ENCODE measurements around the genes MYCN and GEN1.

GRCh38 chr2:12824824-12824993 lies 108.0 kb downstream of the TRIB2 start:
- RRBS = no CpG with 5 or more reads among the region's 4 CpGs

GRCh38 chr2:12926507-12927003 lies 209.8 kb downstream of the TRIB2 start:
- RRBS = no CpG with 5 or more reads among the region's 36 CpGs

GRCh38 chr2:15940451-15941115 lies at the start of gene MYCN:
Gene MYCN, plus strand, starts transcription at chr2:15940550.
- RRBS = 3% methylated on average over 15 of the region's 46 CpGs

GRCh38 chr2:15984220-15984725 lies 43.9 kb downstream of the MYCN start:
- RRBS = 29% methylated on average over 1 of the region's 24 CpGs

DNA sequence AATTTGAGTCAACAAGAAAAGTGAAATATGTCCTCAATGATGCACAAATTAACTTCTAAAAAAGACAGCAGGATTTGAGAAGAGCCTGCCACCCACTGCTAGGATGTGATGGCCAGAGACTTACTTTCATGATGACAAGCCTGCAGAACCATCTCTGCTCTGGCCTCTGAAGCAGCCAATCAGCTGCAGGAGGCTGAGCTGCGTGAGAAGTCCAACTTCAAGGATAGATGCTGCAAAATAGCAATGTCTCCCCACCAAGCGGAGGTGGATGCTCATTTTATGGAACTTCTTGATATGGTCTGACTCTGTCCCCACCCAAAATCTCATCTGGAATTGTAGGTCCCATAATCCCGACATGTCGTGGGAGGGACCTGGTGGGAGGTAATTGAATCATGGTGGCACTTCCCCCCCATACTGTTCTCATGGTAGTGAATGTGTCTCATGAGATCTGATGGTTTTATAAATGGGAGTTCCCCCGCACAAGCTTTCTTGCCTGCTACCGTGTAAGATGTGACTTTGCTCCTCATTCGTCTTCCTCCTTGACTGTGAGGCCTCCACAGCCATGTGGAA lies 53.0 kb downstream of the CYRIA start:
- RRBS = no CpG with 5 or more reads among the region's 7 CpGs

GRCh38 chr2:16623495-16624871 lies 41.7 kb downstream of the CYRIA start:
- RRBS = no CpG with 5 or more reads among the region's 6 CpGs

GRCh38 chr2:16630174-16630945 lies 35.3 kb downstream of the CYRIA start:
- RRBS = no CpG with 5 or more reads among the region's 7 CpGs

DNA sequence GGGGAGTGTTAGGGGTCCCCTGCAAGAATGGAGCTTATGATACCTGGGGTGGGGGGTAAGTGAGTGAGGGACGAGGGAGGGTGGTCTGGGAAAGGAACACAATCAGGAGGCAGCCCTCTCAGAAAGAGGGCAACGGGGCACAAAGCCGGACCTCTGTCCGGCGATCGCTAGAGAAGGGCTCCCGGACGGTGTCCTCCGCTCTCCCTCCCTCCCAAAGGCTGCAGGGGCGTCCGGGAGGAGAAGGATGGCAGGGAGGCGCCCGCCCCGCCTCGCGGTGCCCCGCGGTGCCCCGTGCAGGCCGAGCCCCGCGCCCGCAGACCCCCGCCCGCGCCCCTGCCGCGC lies 246 bp downstream of the CYRIA start:
- RRBS = 6% methylated on average over 5 of the region's 28 CpGs

- RRBS = 33% methylated on average over 3 of the region's 6 CpGs
Measured at GRCh38 chr2:16712904-16713440, 47.3 kb upstream of the CYRIA start.

DNA sequence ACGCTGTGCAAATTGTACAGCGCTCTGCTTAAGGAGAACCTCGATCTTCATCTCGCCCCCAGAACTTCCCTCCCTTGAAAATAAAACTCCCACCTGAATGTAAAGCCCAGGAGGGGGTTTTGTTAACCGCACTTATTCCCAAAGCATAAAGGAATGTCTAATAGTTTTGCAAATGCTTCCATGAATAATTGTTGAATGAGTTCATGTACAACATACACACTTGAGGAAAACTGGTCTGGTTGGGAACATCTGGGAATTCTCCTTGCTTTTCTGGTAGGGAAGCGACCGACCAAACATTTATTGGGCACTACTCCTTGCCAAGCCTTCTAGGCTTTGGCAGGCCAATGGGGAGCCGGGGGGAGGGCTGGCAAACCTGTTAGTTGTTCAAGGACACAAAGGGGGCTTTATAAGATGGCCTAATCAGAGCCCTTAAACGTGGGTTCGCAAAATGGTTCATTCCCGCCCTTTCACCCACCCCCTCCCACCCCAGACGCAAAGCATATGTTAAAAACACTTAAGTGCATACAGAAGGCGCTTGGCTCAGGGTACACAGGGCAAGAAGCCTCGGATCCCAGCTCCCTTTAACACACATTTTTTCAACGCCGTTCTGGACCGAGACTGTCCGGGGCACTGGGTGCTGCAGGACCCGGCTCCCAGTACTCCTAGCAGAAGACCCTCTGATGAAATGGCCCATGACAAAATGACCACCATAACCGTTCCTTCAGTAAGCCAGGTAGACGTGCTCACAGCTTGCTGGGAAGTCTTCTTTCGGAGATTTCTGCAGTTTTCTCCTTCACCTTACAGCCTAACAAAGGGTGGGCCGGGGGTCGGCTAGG lies 828 bp upstream of the VSNL1 start:
- RRBS = no CpG with 5 or more reads among the region's 24 CpGs

DNA sequence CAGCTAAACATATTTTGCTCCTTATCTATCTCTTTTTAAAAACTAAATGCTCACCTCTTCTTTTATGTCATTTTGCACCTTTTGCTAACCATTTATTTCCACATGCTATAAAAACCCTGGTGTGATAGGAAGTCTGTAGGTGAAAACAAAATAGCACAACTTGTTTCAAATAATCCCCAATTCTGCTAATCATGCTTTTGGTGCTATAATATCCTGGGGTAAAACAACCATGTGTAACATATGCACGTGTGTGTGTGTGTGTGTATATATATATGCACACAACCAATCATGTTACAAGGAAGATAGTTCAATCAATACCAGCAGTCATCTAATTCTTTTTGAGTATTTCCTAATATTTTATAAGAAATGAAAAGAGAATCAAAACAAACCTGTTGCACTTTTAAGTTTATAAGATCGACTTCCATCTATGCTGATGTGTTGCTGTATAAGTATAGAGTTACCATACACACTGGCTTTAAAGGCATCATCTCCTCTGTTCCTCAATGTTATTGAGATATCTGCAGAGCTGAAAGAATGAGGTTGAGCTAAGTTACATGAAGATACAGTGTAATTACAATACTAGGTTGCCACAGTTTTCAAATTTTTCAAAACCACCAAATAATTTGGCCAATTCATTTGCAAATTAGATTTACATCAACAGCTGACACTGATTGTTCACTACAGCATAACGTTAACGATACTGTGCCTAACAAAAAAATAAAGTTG lies 22.1 kb downstream of the SMC6 start:
- RRBS = no CpG with 5 or more reads among the region's 4 CpGs

- RRBS = 2% methylated on average over 38 of the region's 72 CpGs
Measured at GRCh38 chr2:17753604-17754365, at the start of gene GEN1. Gene GEN1, plus strand, starts transcription at chr2:17754138.

DNA sequence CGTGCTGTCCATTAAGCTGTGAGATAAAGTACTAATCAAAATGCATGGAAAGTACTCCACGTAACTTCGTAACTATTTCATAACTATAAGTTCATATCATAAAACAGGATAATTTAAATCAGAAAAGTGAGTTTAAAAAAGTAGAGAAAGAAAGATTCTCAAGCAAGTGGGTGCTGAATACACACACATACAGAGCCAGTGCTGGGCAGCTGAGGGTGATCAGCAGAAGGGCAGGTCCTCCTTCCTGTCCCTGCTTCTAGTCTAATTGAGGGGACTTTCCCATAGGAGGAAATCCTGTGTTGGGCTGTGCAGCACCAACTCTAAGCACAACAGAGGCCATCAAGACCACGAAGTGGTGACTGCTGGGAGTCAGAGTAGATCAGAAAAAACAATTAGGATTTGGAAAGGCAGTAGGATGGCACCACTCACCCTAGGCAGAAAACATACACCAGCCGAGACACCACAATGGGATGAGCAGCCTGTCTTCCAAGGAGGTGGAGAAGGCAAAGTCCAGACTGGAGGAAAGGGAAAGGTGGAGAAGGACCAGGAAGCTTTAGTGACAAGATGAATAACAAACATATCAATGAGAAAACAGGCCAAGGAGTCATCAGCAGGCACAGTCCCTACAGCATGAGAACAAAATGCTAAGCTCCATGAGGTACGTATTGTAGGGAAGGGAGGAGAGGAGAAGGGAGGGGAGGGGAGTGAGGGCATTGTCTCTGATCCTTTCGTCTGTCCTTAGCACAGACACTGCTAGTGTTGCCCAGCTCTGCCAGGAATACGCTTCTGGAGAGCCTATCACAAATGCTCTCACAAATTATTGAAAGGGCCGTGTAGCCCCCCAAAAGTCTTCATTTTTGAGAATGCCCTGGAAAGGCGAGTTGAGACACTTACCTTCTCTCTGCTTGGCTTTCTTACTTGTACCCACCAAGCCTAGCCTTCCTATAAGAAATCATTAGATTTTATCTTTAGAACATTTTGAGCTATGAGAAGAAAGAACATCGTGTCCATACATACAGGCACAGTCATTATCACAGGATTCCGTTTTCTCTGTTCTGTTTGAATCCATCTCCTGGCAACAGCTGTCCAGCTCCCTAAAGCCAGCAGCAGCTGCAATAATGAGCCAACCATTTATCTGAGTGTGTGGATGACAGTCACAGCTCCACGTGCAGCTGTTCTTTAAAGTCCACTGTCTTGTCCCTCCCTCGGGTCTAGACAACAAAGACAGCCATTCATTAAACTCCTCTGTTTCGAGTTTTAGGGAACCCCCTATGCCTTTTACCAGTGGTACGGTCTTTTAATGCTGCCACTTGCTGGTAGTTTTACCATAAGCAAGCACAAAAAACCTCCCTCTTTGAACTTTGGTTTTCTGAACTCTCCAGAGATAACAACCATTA lies 16.6 kb upstream of the MSGN1 start:
- RRBS = no CpG with 5 or more reads among the region's 16 CpGs

DNA sequence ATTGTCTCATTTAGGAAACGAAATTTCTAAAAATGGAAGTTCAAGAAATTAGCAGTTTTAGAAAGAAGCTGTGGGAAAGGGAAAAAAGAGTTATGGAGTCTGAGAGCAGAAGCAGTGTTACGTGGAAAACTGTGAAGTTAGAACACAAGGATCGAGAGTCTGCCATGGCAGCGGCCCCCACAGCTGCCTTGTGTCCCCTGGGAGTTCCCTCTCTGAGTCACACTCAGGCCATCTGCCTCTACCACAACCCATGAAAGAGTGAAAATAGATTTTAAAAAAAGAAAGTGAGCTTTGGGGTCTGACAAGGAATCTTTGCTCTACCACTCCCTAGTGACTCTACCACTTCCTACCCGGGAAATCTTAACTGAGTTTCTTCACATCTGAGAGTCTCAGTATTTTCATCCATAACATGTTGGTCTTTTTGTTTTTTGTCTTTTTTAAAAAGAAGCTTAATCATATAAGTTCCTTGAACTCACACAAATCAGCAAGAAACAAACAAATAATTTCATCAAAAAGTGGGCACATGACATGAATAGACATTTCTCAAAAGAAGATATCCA lies 2.5 kb upstream of the MSGN1 start:
- RRBS = no CpG with 5 or more reads among the region's 5 CpGs

DNA sequence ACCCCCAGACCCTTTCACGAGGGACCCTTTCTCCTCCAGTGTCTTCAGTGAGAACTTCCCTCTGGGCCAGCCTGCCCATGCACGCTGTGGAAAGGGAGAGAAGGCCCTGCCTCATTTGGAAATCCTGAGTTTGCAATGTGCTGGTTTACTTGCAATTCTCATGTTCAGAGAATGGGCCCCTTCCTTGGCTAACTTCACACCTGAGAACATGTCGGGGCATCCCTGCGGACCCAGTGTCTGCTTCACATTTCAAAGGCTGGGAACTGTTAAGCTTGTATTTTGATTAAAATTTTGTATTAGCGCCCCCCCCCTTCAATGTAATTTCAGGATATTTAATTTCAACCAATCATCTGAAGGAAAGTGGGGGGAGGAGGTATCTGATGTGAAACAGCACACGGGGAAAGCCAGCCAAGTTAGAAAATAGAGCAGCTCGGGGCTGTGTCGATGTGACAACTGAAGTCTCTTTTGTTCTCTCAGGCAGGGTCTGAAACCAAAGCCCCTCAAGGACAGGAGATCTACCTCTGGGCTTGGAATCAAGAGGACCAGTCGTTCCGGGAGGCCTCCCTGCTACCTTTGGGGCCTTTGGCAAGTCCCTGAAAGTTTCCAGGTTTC lies 39.5 kb downstream of the RDH14 start:
- RRBS = no CpG with 5 or more reads among the region's 10 CpGs

GRCh38 chr2:20013164-20013527 lies 678 bp upstream of the MATN3 start:
- RRBS = 42% methylated on average over 3 of the region's 8 CpGs

GRCh38 chr2:20066348-20066837 lies 15.0 kb upstream of the LAPTM4A start:
- RRBS = no CpG with 5 or more reads among the region's 3 CpGs

GRCh38 chr2:20073910-20074540 lies 22.6 kb upstream of the LAPTM4A start:
- RRBS = no CpG with 5 or more reads among the region's 8 CpGs

DNA sequence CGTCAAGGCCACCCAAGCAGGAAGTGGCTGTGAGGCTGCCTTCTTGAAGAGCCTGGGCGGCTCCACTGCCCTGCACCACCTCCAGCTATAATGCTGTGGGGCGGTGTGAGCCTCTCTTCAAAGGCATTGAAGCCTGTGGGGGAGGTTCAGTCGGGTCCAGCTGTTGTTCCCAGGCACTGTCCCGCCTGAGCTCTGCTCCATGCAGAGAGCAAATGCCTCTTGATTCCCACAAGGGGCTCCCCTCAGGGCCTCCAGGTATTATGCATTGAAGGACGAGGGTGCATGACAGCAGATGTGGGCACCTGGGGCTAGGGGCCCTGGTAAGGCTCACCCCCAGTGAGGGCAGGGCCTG lies 29.5 kb upstream of the LAPTM4A start:
- RRBS = no CpG with 5 or more reads among the region's 6 CpGs

DNA sequence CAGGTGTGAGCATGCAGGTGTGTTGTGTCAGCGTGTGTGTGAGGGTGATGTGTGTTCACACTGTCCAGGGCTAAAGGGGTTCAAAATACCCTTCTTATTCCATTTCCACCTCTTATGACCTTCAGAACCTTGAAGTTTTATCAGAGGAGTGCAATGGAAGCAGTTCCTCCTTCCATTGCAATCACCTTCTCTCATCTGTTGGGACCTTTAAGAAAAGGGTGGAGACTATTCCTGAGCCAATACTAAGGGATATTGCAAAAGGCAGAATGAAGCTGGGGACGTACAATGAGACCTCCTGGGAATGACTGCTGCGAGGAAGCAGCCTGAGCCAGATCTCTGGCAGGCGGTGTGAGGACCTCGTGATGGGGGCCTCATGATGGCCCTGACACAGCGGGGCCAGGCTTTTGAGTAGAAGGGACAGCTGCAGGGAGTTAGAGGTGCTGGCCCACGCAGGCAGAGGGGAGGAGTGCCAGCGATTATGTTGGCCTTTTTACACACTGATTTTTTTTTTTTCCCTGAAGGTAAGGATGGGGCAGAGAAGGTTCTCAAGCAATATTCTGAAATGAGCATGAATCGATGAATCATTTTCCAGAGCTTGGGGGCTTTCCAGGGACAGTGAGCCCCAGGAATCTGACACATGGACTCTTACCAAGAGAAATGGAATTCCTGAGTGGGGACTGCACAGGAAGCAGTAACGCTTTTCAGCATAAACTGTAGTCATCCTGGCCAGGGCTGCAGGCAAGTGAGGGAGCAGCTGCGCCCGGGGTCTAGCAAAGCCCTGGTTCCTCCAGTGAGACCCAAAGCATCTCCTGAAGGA lies 40.0 kb upstream of the LAPTM4A start:
- RRBS = no CpG with 5 or more reads among the region's 12 CpGs